ENCODE data around the gene VSIG8.

GRCh38 chr1:159556730-159557127 lies 20.9 kb upstream of the OR10J5 start:
- RRBS, result no CpG with 5 or more reads among the region's 5 CpGs

- RRBS, result no CpG with 5 or more reads among the region's 3 CpGs
Measured at GRCh38 chr1:159602620-159602912, 14.9 kb downstream of the APCS start.

- RRBS, result no CpG with 5 or more reads among the region's 6 CpGs
Measured at GRCh38 chr1:159830117-159830667, 3.5 kb downstream of the SLAMF8 start.

DNA sequence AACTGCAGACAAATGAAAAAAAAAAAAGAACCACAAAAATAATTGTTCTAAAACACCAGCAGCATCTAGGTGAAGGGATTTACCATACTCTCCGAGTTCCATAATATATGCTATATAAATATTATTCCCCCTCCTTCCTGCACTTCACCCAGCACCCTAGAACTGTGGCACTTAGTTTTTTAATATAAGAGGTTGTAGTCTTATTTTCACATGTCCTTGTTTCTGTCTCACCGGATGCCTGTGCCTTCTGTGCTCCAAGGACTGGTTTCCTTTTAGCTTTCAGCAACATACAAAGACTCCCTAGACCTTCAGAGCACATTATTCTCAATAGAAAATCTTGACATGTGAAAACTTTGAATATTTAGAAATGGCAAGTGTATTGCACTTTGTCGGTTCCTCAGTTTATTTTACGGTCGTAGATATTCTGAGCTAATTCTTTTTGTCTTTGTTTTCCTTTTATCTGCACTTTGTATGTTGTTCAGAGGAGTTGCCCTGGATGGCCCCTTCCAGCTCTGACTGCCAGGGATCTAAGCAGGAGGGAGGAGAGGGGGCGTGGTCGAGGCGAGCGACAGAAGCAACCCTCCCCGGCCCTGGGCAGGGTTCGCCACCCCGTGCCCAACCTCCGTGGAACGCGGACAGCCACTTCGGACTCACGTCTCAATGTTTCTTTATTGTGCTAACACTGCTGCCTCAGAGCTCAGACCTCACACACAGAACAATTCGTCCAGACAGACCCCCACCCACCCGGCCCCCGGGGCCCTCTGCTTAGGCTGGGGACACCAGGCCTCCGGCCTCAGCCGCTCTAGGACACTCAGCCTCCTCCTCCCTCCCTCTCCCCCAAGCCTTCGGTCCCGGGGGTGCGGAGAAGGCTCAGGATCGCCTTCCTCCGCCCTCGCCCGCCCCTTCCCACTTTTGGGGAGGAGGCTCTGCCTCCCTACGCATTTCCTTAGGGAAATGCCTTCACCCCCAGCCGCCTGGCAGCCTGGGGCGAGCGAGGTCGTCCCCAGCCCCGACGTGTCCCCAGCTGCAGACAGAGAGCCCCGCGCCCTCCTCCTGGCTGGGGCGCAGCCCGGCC lies 8.5 kb downstream of the VSIG8 start:
- RRBS, result 3% methylated on average over 4 of the region's 40 CpGs

GRCh38 chr1:159862481-159862767 lies at the start of gene VSIG8:
TSS of gene VSIG8 (minus strand) at chr1:159862657.
- RRBS, result no CpG with 5 or more reads among the region's 6 CpGs

- RRBS, result no CpG with 5 or more reads among the region's 11 CpGs
Measured at GRCh38 chr1:159917784-159918891, 7.2 kb downstream of the TAGLN2 start.

DNA sequence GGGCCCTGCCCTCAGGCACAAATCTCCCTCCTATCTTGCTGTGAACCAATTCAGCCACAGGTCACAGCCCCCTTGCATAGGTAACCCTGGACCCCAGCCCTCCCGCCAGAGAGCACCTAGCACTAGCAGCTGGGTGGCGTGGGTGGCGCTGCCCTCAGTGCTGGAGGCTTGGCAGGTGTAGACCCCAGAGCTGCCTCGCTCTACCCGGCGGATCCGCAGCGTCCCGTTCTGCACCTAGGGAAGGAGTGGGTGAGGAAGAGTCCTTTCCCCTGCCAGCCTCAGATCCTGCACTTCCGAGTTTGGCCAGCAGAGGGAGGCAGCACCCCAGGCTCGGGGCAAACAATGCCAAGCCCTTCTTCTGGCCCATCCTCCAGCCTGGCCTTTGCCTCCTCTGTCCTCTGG lies 9.1 kb downstream of the IGSF9 start:
- RRBS, result no CpG with 5 or more reads among the region's 11 CpGs

DNA sequence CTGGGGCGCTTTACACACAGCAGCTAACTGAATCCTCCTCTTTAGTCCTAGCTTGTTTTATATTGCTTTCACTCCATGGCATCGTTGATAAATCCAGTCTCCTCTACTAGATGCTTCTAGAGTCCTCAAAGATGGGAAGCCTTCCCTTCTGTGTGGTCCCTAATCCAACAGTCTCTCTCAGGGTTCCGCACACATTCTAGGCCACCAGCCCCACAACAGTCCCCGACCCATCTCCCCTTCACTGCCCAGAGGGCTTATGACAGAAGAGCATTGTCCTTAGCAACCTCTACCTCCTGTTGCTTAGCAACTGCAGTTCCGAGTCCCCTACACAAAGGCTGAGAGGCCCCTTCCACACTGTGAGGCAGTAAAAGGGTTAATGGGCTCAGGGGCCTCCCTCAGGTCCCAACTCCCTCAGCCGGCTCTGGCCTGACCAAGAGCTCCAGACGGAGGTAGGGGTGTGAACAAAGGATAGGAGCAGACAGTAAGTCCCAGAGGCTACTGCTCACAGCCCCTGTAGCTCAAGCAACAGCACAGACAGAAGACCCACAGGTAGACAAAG lies 4.3 kb downstream of the IGSF9 start:
- RRBS, result no CpG with 5 or more reads among the region's 7 CpGs

GRCh38 chr1:160098980-160099658 lies 700 bp upstream of the IGSF8 start:
- RRBS, result 2% methylated on average over 8 of the region's 28 CpGs

- RRBS, result 26% methylated on average over 5 of the region's 13 CpGs
Measured at GRCh38 chr1:160193545-160193994, 3.2 kb downstream of the CASQ1 start.

DNA sequence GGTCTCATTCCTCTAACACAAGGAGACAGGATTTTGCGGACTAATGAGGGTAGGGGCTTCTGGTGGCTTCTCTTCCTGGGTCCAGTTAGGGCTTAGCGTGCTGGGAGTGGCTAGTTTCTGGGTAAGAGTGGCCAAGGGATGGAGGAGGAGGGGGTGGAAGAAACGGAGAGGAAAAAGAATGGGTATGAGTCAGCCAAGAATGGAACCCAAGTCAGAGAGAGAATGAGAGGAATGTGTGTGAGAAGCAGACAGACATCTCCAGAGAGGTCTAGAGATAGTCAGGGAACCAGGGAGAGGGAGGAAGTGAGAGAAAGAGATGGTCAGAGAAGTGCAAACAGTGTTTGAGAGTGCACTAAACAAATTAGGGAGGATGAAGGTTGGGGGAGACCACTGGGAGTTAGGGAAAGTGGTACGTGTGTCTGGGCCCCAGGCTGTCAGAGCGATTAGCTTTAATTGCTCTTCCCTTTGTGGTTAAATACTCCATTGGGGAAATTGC lies 1.3 kb downstream of the PEA15 start:
- RRBS, result no CpG with 5 or more reads among the region's 5 CpGs

- RRBS, result no CpG with 5 or more reads among the region's 8 CpGs
Measured at GRCh38 chr1:160323926-160324222, 19.2 kb downstream of the COPA start.

- RRBS, result no CpG with 5 or more reads among the region's 3 CpGs
Measured at GRCh38 chr1:160358430-160358943, 8.4 kb upstream of the NHLH1 start.

GRCh38 chr1:160406313-160406629 lies 5.9 kb downstream of the VANGL2 start:
- RRBS, result no CpG with 5 or more reads among the region's 4 CpGs

GRCh38 chr1:160549121-160549786 lies 26.2 kb upstream of the SLAMF6 start:
- RRBS, result no CpG with 5 or more reads among the region's 6 CpGs

DNA sequence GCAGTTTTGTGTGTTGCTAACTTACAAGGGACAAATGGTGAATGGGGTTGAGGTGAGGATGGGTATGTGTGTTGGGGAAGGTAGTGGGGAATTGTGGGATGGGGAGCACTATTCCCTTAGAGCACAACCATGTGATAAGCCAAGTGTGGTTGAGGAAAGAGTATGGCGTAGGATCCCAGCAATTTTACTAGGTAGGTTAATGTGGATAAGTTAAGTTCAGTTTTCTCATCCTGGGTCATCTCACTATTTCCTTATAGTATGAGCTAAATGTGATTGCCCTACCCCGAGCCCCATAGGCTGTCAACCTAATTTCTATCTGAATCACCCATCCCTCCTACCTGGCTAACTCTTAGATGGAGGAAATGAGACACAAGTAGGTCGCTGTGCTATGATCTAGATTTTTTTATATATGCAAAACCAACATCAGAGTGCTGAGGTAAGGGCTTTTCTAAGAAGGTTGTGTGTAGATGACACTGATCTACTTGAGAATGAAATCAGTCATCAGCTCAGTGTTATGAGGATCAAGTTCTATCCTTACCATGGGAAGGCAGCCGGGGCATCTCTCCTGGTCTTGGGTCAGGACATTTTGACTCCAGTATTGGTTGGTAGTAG lies 23.8 kb downstream of the SLAMF1 start:
- RRBS, result no CpG with 5 or more reads among the region's 4 CpGs

- RRBS, result no CpG with 5 or more reads among the region's 5 CpGs
Measured at GRCh38 chr1:160817571-160817897, 21.6 kb downstream of the LY9 start.

DNA sequence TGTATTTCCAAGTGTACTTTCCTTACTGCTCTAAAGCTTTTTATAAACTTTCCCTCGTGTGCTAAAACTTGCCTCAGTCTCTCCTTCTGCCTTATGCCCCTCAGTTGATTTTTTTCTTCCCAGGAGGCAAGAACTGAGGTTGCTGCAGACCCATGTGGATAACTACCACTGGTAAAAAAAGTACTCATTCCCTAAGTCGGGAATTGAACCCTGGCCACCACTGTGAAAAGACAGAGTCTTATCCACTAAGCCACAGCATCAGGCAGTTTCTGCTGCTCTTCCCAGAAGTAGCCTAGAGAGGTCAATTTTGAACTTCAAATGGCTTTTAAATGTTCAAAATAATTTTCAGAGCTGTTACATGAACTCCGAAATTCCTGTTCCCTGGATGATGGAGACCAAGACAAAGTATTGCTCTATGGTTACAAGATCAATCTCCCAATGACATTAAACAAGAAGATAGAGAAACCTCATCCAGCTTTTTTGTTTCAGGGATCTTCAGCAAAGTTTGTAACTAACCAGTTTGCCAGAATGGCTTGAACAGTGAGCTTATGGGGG lies 28.7 kb downstream of the ITLN2 start:
- RRBS, result no CpG with 5 or more reads among the region's 3 CpGs

DNA sequence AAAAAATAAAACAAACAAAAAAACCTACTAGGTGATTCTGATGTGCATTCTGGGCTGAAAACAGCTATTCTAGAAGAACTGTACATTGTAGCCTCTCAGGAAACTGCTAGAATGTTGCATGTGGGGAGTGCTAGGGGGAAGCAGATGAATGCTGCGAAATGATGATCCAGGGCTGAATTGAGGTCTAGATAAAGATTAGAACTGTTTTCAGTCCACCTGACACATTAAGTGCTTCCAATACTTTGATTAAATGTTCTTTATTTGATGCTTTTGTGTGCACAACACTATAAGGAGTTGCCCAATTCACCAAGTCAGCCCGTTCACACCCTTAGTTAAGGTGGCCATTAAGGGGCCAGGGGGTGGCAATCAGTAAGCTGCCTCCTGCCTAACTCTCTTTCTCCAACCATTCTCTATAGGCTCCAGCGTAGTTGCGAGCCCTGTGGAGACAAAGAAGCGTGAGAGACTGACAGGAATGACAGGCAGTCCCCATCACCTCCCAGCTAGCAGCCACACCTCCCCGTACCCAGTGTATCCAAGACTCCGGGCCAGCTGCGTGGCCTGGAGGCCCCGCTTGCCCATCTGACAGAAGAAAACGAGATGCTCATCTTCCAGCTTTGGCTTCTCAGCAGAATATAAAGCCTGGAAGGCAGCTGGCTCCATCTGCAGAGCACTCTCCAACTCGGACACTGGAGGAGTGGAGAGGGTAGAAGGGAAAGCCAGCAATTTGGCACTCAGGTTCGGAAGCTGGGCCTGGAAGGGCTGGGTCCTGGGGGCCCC lies 1.2 kb downstream of the TSTD1 start:
- RRBS, result no CpG with 5 or more reads among the region's 12 CpGs

Data from renal cortical epithelial cell (primary cell).